ENCODE measurements around the genes UGT2B10 and HTN1.

DNA sequence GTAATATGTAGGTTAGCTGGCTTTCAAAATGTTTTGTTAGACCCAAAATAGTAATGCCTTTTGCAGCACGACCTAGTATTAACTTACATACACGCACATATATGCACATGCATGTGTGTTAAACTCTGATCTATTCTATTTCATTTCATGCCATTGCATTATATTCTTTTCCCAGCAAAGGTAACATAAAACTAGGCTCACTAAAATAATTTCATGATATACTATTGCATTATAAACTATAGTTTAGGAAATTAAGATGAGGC, 1236.9 kb downstream of the ADGRL3 start:
- PRO-cap, result no peak

GRCh38 chr4:64608542-64609023, 199.3 kb upstream of the TECRL start:
- PRO-cap, result no peak

- PRO-cap, result no peak
Observed at GRCh38 chr4:67000681-67000890, 544.7 kb downstream of the CENPC start.

- PRO-cap, result no peak
Observed at GRCh38 chr4:68323915-68324401, 25.9 kb downstream of the YTHDC1 start.

GRCh38 chr4:68575883-68576265, 248 bp downstream of the UGT2B17 start:
- PRO-cap, result no peak

GRCh38 chr4:68649897-68650575, 20.4 kb downstream of the UGT2B15 start:
- PRO-cap, result no peak

GRCh38 chr4:68732930-68733540, 62.6 kb upstream of the UGT2B15 start:
- PRO-cap, result no peak

DNA sequence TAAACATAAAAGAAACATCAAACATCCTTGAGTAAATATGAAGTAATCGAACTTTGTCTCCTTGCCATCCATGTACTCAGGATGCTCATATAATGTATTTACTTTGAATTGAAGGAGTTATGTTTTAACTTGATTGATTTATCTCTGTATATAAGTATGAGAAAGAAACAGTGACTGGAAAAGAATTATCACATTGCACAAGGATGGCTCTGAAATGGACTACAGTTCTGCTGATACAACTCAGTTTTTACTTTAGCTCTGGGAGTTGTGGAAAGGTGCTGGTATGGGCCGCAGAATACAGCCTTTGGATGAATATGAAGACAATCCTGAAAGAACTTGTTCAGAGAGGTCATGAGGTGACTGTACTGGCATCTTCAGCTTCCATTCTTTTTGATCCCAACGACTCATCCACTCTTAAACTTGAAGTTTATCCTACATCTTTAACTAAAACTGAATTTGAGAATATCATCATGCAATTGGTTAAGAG, at the start of gene UGT2B10:
Gene UGT2B10, plus strand, starts transcription at position 178 of the 487 bp plus-strand sequence.
- PRO-cap, result no peak

GRCh38 chr4:68861168-68861391, 45.3 kb downstream of the UGT2B10 start:
- PRO-cap, result no peak

DNA sequence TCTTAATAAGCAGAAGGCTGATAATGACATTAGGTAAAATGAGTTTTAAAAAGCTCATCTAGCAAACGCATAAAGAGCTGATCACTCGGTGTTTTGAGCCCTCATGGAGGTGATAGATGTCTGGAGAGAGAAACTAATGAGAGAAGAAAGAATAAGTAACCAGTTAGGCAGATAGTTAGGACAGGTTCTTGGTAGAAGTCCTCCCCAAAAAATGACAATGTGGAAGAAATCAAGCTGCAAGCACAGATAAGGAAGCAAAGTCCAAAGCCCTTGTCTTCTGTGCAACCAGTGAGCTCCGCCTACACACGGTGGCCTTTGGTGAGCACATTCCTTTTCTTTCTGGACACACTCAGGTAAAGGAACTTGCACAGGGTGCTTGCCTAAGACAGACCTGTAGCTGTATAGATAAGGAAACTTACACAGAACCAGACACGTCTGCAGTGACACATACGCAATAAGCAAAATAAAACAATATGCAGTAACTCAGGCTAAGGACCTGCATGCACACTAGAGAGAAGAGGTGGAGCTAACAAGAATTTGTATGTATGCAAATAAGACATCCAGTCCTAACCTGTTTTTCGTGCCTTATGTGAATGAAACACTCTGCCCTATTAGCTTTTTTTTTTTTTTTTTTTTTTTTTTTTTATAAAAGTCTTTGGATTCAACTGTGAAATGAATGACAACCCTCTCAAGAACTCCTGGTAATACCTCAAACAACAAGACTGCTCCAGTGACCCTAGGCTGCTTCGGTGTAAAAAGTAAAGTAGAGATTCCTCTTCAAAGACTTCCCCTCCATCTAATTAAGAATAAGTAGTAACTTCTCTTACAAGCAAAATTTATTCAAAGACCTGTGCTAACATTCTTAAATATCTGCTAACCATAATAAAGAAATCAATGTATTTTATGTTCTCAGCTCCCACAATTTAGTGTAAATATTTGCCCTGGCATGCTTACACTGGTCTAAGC, 48.8 kb downstream of the UGT2B10 start:
- PRO-cap, result unidirectional peak, plus-strand start at position 346 of the sequence

DNA sequence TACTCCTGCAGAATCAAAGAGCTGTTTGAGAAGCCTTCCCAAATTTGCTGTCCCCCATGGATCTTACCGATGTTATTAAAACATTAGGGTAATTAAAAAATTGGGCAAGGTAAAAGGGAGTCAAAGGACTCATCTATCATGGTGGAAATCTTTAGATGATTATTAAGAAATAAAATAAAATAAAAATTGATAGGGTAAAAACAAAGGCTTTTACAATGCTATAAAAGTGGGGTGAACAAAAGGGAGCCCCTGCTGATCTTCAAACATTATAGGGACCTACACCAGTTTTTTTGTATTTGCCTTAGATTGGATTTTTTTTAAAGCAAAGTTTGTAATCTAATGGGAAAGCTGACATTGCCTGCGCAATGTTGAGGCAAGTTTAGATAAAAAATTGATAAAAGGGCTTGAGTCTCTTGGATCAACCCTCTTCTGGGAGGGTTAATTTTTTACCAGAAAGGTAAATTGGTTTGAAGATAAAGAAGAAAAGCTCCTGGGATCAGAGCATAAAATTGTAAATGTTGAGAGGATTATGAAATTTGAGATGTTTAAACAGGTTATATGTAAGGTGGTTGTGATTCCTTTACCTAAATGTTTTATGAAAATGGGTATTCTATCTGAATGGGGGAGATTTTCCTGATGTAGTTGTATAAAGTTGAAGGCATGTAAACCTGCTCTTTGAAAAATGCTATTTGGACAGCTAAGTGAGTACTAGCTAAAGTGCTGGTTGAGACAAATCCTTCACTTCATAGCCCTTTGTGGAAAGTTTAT, 55.9 kb downstream of the UGT2B10 start:
- PRO-cap, result no peak

DNA sequence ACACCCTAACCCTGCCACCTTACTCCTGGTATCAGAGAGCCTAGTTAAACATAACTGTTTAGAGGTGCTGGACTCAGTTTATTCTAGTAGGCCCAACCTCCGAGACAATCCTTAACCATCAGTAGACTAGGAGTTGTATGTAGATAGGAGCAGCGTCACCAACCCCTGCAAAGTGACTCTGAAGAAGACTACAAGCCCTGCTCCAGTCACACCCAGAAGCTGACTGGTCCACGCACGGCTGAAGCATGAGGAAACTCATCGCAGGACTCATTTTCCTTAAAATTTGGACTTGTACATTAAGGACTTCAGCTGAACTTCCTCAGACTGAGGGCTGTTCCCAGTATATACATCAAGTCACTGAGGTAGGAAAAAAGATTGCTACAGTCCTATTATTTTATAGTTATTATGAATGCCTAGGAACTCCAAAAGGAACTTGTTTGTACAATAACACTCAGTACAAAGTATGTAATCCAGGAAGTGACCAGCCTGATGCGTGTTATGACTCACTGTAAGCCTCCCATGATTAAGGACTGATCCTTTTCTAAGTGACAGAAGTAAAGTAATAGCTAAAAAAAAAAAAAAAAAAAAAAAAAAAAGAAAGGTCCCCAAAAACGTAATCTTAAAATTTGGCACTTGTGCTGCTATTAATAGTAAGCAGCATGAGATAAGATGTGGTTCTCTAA, 41.6 kb upstream of the UGT2B7 start:
- PRO-cap, result no peak

DNA sequence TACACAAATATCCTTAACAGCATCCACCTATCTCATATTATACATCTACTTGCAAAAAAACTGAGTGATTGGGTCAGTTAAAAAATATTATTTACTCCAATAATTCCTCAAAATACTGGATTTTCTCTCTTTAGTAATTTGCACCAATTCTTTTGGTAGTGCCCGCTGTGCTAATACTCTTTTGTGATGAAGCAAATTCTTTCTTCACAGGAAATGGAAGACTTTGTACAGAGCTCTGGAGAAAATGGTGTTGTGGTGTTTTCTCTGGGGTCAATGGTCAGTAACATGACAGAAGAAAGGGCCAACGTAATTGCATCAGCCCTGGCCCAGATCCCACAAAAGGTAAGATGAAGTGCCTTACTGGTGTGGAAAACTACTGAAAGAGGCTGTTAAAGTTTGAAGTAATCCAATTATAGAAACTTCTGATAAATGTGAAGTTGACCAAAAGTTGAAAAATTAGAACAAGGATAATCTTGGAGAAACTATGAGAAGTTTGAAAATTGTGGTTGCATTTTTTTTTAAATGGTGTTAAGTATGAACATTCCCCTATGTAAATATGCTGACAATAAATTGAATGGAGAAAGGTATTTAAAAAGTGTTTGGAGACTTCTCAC, 6.4 kb downstream of the UGT2B7 start:
- PRO-cap, result no peak

- PRO-cap, result no peak
Observed at GRCh38 chr4:70050389-70050699, at the start of gene HTN1. Gene HTN1 (plus strand): TSS chr4:70050438.

GRCh38 chr4:70703858-70704369, 15.6 kb downstream of the UTP3 start:
- PRO-cap, result no peak

- PRO-cap, result no peak
Observed at GRCh38 chr4:70840148-70840526, 447 bp upstream of the GRSF1 start.

GRCh38 chr4:70927440-70927762, 25.2 kb downstream of the MOB1B start:
- PRO-cap, result no peak

GRCh38 chr4:70946923-70947320, 44.8 kb downstream of the MOB1B start:
- PRO-cap, result no peak

GRCh38 chr4:70996923-70997523, 3.6 kb downstream of the DCK start:
- PRO-cap, result no peak

- PRO-cap, result no peak
Observed at GRCh38 chr4:71622413-71622929, 161.4 kb downstream of the GC start.

All from trachea (tissue), 1 donor.